Glomerular endothelial cell (primary cell): ENCODE measurements around the gene UTRN.

GRCh38 chr6:143744815-143746040 lies 67.5 kb downstream of the PHACTR2 start:
- RAMPAGE, long total RNA = no peak

GRCh38 chr6:143962863-143964010 lies 44.8 kb downstream of the PLAGL1 start:
- RAMPAGE, long total RNA = no peak

GRCh38 chr6:144215762-144217094 lies 65.9 kb downstream of the STX11 start:
- RAMPAGE, long total RNA = no peak

DNA sequence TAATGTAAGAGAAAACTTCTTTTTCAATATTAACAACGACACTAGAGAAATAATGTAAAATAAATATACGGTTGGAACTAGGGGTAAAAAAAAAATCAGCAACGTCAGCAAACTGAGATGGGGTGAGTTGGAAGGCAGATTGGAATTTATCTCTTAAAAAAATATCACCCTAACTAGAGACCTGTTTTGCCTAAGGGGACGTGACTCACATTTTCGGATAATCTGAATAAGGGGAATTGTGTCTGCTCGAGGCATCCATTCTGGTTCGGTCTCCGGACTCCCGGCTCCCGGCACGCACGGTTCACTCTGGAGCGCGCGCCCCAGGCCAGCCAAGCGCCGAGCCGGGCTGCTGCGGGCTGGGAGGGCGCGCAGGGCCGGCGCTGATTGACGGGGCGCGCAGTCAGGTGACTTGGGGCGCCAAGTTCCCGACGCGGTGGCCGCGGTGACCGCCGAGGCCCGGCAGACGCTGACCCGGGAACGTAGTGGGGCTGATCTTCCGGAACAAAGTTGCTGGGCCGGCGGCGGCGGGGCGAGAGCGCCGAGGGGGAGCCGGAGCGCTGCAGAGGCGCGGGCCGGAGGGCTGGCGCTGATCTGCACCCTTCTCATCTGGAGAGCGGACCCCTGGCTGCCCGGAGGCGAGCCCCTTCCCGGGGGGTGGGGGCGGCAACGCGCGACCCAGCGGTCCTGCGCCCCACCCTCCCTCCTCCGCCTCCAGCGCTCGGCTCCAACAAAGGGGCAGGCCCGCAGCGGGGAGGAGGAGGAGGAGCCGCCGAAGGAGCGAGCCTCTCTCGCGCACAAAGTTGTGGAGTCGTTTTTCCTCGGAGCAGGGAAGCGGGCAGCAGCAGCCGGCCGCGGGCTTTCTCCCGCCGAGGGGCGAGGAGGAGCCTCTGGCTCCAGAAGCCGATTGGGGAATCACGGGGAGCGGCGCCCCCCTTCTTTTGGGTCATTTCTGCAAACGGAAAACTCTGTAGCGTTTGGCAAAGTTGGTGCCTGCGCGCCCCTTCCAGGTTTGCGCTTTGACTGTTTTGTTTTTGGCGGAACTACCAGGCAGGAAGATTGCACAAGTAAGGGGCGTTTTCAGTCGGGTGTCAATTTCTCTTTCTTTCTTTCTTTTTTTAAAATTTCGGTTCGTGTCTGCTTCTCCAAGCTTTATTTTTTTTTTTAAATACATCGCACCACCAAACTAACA lies at the start of gene UTRN:
UTRN (plus strand) TSS at position 811 of the 1,189 bp plus-strand sequence.
- RAMPAGE, long total RNA = start-site peak on the plus strand centred at position 786 of the sequence, 81 bp wide, 276 and 566 reads in 2 replicates

- RAMPAGE, long total RNA = no peak
Measured at GRCh38 chr6:144474373-144475011, 189.4 kb downstream of the UTRN start.

GRCh38 chr6:144481958-144482522 lies 196.9 kb downstream of the UTRN start:
- RAMPAGE, long total RNA = no peak

- RAMPAGE, long total RNA = no peak
Measured at GRCh38 chr6:144565120-144565544, 280.0 kb downstream of the UTRN start.

DNA sequence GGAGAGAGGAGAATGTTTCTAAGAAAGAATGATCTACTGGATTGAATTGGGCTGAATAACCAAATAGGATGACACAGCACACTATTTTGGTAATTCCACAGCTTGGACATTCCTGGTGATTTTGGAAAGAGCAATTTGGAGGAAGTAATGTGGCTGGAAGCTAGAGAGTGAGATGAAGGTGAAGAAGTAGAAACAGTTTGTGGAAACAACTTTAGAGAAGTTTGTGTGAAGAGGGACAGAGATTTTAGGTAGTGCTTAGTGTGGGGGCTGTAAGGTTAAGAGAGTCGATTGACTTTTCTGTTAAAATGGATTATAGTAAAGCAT lies 280.5 kb downstream of the UTRN start:
- RAMPAGE, long total RNA = no peak

DNA sequence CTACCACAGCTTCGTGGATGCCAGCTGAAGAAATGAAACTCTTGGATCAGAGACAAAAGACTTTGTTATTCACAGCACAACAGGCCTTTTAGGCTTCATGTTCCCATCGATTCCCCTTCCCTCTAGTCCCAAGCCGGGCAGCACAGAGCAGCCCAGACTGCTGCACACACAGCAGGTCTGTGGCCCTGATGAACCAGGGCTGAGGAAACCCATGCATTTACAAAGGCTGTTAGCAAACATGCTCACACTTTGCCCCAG lies 468.4 kb downstream of the EPM2A start:
- RAMPAGE, long total RNA = no peak

DNA sequence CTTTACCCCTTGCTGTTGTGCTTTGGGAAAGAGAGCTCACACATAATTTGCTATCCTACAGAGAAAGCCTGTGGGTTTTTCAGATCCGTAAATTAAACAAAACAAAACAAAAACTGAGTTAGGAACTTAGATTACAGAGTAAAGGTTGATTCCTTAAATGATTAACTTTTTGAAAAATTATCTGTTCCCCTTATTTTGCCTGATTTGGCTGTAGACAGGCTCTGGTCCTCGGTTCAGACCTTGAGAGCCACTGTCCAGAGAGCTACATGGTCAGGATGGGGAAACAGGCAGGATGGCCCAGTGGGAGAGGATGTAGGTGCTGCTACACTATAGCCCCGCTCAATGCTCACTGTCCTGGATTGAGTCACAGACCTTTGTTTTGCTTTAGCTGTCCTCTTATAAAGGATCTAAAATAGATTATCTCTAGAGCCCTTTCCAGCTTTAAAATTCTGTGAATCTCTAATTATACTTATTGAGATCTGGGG lies 1.2 kb upstream of the FBXO30 start:
- RAMPAGE, long total RNA = no peak

GRCh38 chr6:146271248-146271536 lies 242.3 kb downstream of the GRM1 start:
- RAMPAGE, long total RNA = no peak

GRCh38 chr6:146545643-146545988 lies 2.0 kb downstream of the RAB32 start:
- RAMPAGE, long total RNA = no peak

GRCh38 chr6:146889253-146889644 lies 290.5 kb downstream of the ADGB start:
- RAMPAGE, long total RNA = no peak

DNA sequence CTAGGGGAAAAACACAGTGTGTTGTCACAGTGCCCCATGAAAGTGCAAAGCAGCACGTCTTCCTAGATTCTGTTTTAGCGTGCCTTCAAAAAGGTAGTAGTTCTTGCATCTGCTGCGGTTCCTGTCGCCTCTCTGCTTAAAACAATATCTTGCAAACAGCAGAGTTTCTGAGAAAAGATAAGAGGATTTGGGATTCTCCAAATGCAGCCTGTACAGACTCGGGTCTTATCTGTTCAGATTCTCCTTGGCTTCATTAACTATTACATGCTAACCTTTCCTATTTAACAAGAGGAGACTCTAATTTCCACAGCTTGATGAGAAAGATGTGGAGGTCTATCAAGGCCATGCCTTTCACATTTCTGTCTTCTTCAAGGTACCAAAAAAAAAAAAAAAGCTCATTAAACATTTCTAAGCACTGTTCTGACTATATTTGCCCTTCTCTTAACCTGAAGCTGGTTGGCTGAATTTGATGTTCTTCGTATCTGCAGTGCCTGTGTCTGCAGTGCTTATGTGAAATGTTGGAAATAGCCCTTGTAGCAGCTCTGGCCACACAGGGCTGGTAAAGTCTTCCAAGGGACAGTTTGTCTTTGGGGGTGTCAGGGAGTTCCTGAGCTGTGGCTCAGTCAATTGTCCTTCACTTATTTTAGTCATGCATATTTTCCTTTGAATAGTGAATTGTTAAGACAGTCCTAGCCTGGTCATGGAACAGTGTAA lies 297.6 kb downstream of the ADGB start:
- RAMPAGE, long total RNA = no peak

GRCh38 chr6:147131781-147132208 lies 72.4 kb upstream of the STXBP5 start:
- RAMPAGE, long total RNA = no peak

DNA sequence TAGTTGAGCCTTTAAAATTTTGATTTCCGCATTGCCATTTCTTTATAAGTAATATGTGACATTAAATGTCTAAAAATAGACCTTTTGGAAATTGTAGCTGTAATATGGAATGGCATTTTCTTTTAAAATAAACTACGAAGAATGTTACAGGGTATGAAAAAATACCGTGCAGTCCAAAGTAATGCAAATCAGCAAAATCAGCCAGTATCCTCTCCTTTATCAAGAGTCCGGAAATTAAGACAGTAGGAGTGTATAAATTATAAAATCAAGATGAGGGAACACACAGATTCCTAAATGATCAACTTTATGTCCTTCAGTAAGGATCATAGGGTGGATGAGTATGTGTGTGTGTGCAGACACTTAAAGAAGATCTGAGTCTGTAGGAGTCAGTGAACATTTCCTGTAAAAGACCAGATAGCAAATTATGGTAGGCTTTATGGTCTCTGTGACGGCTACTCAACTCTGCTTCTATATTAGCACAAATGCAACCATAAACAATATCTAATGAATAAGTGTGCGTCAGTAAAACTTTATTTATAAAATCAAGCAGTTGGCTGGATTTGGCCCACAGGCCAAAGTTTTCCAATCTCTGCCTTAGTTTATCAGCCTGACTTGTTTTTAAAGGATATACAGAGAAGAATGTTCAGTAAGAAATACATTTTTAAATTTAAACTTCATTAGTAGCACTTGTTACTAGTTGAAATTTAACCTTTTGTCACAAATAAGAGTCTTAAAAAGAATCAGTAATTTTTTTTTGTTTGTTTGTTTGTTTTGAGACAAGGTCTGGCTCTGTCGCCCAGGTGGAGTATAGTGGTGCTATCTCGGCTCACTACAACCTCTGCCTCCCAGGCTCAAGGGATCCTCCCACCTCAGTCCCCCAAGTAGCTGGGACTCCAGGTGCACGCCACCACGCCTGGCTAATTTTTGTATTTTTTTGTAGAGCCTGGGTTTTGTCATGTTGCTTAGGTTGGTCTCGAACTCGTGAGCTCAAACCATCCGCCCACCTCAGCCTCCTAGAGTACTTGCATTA lies 10.7 kb downstream of the STXBP5 start:
- RAMPAGE, long total RNA = no peak

DNA sequence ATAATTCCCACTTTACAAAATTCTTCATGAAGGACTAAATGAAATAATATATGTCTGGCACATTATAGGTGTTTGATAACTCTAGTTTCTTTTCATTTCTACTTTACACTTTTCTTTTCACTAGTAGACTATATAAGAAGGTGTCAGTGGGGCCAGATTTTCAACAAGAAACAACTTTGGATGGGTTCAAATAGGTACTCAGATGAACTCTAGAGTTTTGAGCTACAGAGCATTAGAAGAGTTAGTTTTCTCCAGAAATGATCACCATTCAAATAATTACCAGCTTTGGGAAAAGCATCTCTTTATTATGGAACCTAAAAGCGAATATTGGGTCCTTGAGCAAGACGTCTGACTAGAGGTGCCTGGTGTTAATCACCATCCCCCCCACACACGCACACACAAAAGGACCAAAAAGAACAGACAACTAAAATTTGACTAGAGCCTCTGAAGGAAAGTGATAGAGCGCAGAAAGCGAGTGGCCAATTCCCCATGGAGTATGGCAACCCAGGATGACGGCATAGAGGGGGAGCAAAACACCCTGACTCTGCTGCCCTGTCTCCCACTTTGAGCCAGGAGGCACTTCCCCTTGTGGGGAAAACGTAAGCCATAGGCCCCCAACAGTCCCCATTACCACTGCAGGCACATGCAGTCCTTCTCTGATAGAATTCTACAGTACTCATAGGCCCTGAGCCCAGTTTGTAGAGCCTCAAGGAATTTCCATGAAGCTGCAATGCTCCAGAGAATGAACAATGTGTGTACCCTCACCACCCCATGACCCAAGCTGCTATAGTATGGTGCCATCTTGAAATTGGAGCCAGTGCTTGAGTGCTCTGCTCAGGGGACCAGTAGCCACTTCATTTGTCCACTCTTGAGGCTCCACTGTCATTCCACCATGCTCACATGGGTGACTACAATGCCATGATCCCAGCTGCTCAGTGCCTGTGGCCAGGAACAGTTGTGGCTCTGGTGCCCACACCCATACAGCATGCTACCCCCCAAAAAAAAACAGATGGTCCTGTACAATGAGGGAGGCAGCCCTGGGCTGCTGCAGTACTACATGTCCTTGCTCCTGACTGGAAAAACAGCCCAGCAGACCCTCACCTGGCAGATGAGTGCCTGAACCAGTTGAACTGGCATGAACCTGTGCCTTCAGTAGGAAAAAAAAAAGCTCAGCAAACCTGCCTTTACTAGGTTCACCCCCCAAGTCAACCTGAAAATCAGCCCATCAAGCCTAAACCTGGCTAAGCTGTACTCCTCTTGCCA lies 91.3 kb downstream of the STXBP5 start:
- RAMPAGE, long total RNA = no peak

DNA sequence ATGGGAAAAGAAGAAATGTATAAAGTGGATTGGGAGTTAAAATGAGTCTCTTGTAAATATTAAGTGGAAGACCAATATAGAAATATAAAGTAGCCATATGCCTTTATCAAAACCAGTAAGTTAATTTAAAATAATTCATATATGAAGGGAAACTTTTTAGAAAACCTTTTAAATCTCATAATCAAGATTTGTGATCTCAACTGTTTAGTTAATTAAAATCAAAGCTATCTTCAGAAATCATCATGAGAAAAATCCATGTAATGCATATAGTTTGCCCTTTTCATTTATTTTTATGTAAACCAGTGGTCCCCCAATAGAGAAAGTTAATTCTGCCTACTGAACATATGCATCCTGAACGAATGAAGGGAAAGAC lies 132.5 kb downstream of the STXBP5 start:
- RAMPAGE, long total RNA = no peak

DNA sequence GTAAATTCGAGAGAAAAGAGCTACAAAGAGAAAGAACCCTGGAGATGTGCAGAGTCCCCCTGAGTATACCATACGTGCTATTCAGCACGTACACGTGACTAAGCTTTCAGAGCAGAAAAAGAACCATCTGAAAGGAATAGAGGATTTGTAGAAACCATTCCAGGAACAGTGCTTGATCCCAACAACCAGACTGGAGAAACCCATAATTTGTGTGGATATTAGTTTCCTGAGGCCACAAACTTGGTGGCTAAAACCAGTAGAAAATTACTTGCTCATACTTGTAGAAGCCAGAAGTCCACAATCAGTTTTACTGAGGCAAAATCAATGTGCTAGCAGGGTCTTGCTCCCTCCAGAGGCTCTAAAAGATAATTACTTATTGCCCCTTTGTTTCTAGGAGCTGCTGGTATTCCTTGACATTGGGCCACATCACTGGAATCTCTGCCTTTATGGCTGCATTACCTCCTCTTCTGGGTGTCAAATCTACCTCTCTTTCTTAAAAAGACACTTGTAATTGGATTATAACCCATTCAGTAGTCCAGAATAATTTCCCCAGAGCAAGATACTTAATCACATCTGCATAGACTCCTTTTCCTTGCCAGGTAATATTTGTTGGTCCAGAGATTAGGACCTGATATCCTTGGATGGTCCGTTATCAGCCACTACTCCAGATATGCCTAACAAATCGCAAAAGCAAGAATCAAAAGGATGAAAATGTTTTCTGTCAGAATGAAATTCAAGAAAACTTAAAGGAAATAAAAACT lies 142.2 kb upstream of the SAMD5 start:
- RAMPAGE, long total RNA = no peak

- RAMPAGE, long total RNA = no peak
Measured at GRCh38 chr6:147382605-147383383, 125.7 kb upstream of the SAMD5 start.